Prostate gland (tissue), 2 donors: ENCODE measurements around a stretch of chr5.

DNA sequence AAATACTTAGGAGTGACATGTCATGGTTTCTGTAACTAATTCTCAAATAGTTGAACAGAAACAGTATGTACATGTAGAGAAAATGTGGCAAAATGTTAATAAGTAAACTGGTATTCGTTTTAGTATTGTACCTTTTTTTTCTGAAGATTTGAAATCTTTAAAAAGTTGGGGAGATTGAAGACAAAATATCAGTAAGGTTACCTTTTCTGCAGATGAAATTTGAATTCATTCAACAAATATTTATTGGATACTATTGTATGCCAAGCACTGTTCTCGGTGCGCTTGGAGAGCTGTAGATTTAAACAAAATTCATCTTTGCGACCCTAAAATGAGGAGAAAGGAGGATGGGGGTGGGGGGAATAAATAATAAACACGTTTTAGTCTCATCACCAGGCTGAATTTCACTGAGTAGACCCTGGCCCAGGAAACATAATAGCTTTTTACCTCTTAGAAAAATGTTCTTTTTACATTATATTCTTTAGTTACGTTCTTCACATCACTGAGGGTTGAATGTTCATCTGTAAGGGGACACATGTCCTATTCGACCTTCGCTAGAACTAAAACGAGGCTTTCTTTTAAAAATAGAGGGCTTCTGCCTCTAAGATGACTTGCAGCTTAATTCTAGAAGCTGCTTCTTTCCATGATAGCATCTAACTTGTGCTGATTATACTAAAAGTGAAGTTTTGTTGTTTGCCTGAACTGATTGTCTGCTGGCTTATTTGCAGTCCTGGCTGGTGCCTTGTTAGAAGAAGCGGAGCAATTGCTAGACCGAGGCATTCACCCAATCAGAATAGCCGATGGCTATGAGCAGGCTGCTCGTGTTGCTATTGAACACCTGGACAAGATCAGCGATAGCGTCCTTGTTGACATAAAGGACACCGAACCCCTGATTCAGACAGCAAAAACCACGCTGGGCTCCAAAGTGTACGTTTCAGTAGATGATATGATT is 5.4 kb downstream of the CCT5 start:
- PRO-cap, result no peak
- RAMPAGE, long total RNA, 2 experiments, result no peak in any of the 2 experiments

- PRO-cap, result no peak
- RAMPAGE, long total RNA, 2 experiments, result no peak in any of the 2 experiments
Measured at GRCh38 chr5:10332888-10334174, 20.2 kb upstream of the MARCHF6 start.

GRCh38 chr5:10354584-10354783 is 989 bp downstream of the MARCHF6 start:
- PRO-cap, result no peak
- RAMPAGE, long total RNA, 2 experiments, result no peak in any of the 2 experiments

DNA sequence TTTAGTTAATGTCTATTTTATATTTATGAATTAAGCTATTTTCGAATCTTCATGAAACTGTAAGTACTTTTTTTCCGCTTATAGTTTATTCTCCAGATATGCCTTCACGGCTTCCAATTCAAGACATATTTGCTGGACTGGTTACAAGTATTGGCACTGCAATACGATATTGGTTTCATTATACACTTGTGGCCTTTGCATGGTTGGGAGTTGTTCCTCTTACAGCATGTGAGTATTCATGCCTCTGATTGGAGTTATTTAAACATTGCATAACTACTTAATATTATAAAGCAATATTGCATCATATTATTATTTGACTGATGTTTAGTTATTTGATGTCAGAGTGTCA is 28.2 kb downstream of the MARCHF6 start:
- PRO-cap, result no peak
- RAMPAGE, long total RNA, 2 experiments, result no peak in any of the 2 experiments

GRCh38 chr5:10422420-10422827 is 19.3 kb upstream of the ROPN1L start:
- PRO-cap, result no peak
- RAMPAGE, long total RNA, 2 experiments, result no peak in any of the 2 experiments

- PRO-cap, result no peak
- RAMPAGE, long total RNA, 2 experiments, result no peak in any of the 2 experiments
Measured at GRCh38 chr5:10440907-10441618, 616 bp upstream of the ROPN1L start.

DNA sequence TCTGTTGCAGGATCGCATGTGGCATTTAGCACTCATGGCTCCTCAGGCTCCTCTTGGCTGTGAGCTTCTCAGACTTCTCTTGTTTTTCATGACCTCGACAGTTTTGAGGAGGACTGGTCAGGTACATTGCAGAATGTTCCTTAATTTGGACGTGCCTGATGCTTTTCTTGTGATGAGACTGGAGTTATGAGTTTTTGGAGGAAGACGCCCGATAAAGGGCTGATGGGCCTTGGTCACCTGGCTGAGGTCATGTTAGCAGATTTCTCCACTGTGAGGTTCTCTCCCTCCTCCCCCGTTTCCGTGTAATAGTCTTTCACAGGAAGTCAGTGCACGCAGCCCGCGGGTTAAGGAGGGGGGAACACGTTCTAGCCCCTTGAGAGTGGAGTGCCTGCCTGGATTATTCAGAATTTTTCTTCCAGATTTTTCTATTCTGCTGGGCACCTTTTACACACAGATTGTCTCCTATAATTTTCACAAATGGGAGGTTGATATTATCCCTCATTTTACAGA is 69.8 kb downstream of the ANKRD33B start:
- PRO-cap, result no peak
- RAMPAGE, long total RNA, 2 experiments, result no peak in any of the 2 experiments

- PRO-cap, result no peak
- RAMPAGE, long total RNA, 2 experiments, result no peak in any of the 2 experiments
Measured at GRCh38 chr5:10758860-10759390, 2.1 kb downstream of the DAP start.

GRCh38 chr5:11251146-11251760 is 490.2 kb upstream of the DAP start:
- PRO-cap, result no peak
- RAMPAGE, long total RNA, 2 experiments, result no peak in any of the 2 experiments

DNA sequence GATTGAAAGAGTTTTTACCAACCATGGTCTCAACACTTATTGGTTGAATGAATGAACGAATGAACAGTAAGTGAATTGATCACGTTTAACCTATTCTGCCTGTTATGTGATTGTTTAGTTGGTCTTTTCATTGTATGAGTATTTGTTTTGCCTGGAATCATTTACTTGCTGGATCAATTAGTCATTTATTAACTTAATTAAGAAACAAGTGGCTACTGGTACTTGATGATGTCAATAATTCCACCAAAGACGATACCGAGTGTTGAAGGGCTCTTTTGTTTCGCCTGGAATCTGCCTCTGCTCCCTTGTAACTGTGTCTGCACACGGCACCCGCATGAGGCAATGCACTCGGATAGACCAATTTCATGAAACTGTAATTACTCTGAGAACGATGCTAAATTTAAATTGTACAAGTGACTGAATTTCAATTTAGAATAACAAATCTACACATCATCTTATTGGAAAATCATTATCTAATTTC is 143.4 kb downstream of the CTNND2 start:
- PRO-cap, result no peak
- RAMPAGE, long total RNA, 2 experiments, result no peak in any of the 2 experiments

DNA sequence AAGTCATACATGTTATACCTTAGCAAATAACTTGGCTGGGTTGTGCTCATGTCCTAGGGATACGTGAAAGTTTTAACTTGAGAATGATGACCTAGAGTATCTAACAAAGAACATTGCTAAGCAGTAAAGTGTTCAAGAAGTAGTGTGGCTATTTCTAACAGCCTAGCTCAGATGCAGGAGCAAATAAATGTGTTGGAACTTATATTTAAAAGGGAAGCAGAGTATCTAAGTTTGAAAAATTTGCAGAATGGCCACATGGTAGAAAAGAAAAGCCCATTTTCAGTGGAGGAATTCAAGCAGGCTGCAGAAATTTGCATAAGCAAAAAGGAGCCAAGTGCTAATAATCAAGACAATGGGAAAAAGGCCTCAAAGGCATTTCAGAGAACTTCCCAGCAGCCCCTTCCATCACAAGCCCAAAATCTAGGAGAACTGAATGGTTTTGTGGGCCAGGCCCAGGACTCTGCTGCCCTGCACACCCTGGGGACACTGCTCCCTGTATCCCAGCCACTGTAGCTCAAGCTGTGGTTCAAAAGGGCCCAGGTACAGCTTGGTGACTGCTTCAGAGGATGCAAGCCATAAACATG is 720.4 kb upstream of the CTNND2 start:
- PRO-cap, result no peak
- RAMPAGE, long total RNA, 2 experiments, result no peak in any of the 2 experiments

DNA sequence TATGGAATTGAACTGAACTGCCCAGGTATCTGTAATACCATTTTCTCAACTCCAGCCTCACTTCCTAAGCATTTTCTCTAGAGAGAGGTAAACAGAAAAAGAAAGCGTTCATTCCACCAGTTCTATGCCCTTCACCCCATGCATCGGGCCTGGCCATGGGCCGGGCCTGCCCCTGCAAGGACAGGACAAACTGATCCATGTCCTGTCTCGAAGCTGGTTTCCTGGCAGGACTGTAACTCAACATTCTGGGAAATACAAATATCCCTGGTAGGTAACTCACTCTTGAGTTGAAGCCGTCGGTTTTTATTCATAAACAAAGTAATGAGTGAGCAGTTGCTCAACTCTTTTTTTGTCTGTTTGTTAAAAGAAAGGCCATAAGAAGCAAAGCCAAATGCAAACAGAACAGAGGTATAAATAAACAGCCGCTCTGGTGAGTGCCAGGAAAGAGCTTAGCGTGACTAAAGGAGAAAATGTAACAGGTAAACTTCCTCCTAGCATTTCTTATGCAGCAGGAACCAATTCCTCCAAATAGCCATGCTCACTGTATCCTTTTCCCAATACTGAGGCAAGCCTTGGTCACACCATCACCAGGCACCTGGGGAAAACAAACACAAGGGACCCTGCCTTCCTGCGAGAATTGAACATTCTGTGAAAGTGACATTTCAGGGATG is 64.4 kb upstream of the DNAH5 start:
- PRO-cap, result bidirectional peak, plus-strand start at position 440 of the sequence, minus-strand start at position 232 of the sequence
- RAMPAGE, long total RNA, 2 experiments, result no peak in any of the 2 experiments

DNA sequence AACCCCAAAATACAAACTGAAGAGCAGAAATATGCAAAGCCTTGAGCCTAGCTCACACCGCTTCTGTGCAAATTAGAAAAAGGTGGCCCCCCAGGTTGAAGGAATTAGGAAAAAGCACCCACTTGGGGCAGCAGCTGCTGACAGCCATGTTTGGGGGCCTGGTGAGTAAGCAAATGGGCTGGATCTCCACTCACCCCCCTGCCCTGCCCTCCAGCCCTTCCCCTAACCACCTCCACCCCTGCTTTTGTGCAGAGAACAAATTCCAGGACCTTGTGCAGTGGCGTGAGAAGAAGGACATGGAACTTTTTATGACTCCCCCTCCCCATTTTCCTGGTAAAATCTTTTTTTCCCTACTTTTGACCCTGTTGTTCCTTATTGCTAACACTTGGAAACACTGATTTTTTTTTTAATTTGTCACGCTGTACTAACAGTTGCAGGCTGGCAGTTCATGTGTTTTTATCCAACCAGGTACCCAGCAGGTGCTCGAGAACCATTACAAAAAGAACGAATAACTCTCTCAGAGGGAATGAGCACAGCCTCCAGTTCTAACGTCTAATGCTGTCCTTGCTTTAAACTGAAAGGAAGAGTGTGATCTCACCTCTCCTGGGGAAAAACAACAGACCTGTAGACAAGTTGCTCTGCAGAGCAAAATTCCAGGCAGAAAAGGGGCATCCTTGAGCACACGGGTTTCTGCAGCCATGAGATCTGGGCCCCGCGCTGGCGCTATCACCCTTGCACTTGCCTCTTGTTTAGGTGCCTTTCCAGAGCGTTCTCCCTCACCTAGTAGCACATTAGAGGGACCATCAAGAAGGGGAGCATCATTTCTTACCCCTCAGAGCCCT is 92.3 kb upstream of the DNAH5 start:
- PRO-cap, result no peak
- RAMPAGE, long total RNA, 2 experiments, result no peak in any of the 2 experiments

GRCh38 chr5:14208068-14208929 is 65.2 kb downstream of the TRIO start:
- PRO-cap, result no peak
- RAMPAGE, long total RNA, 2 experiments, result no peak in any of the 2 experiments

GRCh38 chr5:14383553-14384419 is 197.8 kb upstream of the OTULINL start:
- PRO-cap, result bidirectional peak, plus-strand start at chr5:14384196, minus-strand start at chr5:14384048
- RAMPAGE, long total RNA, 2 experiments, result no peak in any of the 2 experiments

- PRO-cap, result no peak
- RAMPAGE, long total RNA, 2 experiments, result start-site peak on the plus strand in 1 of 2 experiments, at chr5:14427273-14427419 at its widest, 20 reads per replicate
Measured at GRCh38 chr5:14426854-14428237, 154.2 kb upstream of the OTULINL start.

DNA sequence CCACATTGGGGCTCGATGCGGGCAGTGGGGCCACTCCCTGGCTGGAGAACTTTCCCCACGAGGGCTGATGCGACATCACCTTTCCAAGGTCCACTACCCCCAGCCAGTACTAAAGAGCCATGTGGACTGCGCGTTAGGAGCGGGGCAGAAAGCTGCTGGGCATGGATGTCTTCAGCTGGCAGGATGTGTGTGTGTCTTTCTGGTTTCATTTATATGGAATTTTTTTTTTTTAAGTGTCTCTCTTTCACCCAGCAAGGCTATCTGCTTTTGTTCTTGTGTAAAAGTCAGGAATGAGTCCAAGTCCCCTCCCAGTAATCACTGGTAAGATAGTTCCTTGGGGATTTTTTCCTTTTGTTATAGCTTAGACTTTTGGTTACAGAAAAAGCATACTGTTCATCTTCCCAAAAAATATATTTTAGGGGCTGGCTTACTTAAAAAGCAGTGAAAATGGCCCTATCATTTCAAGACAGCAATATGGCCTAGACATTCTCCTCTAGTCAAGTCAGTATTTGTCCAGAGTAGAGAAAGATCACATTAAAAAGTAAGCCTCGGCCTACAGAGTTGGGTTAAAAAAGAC is 133.0 kb upstream of the OTULINL start:
- PRO-cap, result no peak
- RAMPAGE, long total RNA, 2 experiments, result no peak in any of the 2 experiments

- PRO-cap, result no peak
- RAMPAGE, long total RNA, 2 experiments, result no peak in any of the 2 experiments
Measured at GRCh38 chr5:14452457-14453250, 128.9 kb upstream of the OTULINL start.

DNA sequence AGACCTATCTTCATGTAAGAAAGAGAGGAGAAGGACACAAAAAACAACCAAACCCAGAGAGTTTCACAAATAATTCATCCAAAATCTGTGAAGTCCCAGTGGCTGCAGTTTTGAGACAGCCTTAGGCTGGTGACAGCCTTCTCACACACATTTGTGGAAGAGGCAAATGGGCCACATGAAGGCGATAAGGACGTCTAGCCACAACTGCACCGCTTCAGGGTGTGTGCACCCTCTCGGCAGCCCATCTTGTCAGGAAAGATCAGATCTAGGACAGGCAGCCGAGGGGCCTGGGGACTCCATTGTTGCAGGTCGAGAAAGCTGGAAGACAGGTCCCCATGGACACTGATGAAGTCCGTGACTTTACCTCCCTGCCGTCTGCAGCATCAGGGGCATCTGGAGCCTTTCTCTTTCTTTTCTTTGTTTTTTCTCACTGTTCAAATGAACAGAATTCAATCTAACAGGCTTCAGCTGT is 112.1 kb upstream of the OTULINL start:
- PRO-cap, result no peak
- RAMPAGE, long total RNA, 2 experiments, result no peak in any of the 2 experiments

DNA sequence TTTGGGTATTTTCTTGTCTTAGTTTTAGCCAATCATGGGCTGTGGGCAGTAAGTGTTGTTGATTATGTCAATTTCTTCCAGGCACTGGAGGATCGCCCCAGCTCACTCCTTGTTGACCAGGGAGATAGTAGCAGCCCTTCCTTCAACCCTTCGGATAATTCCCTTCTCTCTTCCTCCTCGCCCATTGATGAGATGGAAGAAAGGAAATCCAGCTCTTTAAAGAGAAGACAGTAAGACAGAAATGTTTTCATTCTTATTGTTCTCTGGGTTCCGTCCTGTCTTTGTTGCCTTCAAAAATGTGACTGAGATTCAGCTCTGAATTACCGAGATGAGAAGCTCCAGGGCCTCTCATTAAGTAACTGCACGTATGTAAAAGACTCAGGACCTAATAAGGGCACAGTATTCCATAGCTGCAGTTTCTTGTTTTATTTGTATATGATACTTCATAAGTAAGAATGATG is 110.3 kb upstream of the OTULINL start:
- PRO-cap, result no peak
- RAMPAGE, long total RNA, 2 experiments, result no peak in any of the 2 experiments